Left lobe of liver (tissue), 1 donor: ENCODE results near the gene CCSAP.

DNA sequence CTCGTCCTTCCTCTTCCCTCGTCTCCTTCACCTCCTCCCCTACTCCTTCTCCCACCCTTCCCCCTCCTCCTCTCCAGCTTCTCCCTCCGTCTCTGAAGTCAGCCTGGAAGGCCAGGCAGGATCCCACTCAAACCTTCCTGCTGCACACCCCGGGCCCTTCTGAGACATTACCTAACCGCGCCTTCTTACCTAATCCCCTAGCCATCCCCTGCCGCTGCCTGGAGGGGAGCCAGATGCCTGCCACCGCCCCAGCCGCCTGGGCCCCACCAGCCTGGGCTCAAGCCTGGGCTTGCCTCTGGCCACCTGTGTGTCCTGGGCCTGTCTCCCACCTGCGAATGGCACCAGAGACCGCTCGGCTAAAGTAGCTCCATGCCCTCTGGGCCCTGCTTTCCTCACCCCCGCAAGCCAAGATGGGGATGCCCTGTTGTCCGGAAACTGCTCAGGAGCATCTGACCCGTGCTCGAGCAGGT, 32.0 kb downstream of the WNT9A start:
- PRO-cap, result no peak

GRCh38 chr1:228082849-228083849, 641 bp downstream of the ARF1 start:
- PRO-cap, result bidirectional peak, plus-strand start at chr1:228083115, minus-strand start at chr1:228083063; bidirectional peak, plus-strand start at chr1:228083679, minus-strand start at chr1:228083580

DNA sequence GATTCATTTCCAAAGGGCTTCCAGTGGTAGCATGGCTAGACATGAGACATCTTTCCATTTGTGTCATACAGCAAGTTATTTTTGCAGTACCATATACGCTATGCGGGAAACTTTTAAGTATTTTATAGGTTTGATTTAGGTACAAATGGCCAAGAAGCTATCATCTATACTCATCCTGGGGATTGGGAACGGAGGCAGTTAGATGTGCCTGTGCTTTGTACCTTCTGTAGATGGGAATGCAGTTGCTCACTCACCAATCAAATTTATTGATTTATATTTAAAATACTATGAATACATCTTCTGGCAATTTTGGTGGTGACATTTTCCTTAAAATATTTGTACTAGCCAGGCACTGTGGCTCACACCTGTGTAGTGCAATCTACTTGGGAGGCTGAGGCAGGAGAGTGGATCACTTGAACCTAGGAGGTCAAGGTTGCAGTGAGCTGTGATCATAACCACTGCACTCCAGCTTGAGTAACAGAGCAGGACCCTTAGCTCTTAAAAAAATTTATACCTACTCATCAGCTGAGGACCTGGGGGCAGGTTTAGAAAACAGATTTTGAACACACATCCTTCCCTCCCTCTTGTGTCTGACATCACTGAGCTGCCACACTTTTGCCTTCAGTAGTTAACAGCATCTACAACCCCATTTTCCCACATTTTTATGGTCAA, 4.8 kb downstream of the ARF1 start:
- PRO-cap, result no peak

- PRO-cap, result no peak
These were observed 2.6 kb downstream of the MRPL55 start for GRCh38 chr1:228106380-228107021.

GRCh38 chr1:228144402-228144827, 4.3 kb downstream of the GUK1 start:
- PRO-cap, result no peak

GRCh38 chr1:228154188-228154547, 4.4 kb downstream of the GJC2 start:
- PRO-cap, result no peak

DNA sequence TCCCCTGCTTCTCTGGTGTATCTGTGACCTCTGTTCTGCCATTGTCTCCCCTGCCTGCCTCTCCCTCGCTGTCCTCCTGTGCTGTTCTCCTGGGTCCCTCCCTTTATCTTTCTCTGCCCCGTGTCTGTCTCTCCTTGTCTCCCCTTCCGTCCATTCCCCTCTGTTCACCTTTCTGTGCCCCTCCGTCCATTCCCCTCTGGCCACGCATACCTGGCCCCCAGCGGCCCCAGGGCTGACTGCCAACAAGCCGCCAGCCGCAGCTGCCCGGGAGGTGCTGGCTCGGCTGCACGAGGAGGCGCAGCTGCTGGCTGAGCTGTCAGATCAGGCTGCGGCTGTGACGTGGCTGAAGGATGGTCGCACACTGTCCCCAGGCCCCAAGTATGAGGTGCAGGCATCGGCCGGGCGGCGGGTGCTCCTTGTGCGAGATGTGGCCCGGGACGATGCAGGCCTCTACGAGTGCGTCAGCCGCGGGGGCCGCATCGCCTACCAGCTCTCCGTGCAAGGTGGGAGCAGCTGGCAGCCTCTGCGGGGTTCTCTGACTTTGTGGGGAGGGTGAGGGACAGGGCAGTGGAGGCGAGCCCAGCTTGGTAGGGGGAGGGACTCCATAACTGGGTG, 8.5 kb downstream of the OBSCN start:
- PRO-cap, result no peak

GRCh38 chr1:228245126-228245953, 37.5 kb downstream of the OBSCN start:
- PRO-cap, result no peak

GRCh38 chr1:228358194-228358839, 48.3 kb downstream of the TRIM11 start:
- PRO-cap, result no peak

DNA sequence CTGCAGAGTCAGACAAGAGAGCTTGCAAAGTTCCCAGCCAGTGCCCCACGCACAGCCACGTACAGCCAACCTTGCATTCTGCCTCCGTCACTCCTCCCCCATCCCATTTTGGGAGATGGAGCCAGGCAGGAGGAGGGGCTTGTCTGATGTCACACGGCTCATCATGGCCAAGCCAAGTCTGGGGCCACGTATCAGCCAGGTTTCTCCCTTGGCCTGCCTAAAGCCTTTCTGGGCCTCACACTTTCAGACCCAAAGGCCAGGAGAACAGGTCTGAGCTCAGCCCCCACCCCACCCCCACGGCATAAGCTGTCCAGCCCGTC, 47.8 kb downstream of the TRIM11 start:
- PRO-cap, result no peak

DNA sequence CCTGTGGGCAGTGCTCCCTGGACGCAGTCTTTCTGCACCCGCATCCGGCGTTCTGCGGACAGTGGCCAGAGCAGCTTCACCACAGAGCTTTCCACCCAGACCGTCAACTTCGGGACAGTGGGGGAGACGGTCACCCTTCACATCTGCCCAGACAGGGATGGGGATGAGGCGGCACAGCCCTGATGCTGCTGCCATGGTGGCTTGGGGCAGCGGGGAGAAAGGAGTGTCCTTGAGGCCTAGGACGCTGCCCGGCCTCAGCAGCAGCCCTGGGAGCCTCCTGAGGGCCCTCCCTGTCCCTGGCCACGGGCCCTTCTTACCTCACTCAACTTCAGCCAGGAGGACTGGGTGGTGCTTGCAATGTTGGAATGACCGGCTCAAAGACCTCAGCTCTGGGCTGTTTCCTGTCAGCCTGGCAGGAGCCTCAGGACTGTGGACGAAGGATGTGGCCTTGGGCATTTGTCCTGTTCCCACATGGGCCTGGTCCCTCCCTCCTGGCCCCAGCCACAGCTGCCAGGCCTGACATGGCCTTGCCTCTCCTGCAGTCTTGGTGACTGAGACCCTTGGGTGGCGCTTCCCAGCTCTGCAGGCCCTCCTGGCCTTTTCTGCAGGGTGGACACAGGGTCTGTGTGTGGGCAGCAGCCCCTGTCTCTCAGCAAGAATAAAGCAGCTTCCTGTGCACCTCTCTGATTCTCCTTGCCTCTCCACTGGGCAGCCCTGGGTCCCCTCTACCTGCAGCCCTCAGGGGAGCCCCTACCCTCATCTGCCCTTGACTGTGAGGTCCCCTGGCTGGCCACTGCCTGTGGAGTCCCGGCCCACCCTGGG, 45.9 kb downstream of the TRIM11 start:
- PRO-cap, result no peak

DNA sequence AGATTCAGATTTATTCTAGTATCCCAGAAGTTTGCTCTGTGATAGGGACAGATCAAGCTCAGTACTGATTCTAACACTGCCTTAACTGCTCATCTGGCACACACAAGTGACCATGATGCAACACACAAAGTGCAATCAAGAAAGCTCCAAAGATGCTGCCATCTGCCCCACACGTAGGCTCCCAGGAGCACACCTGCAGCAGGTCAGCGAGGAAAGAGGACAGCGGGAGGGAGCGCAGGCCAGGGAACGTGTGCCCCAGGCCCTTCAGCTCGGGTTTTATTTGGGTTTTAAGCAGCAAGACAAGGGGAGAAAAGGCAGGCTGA, 1.4 kb downstream of the TRIM11 start:
- PRO-cap, result no peak

GRCh38 chr1:228464780-228465337, 7.0 kb downstream of the H2BC26 start:
- PRO-cap, result bidirectional peak, plus-strand start at chr1:228464870, minus-strand start at chr1:228464623

DNA sequence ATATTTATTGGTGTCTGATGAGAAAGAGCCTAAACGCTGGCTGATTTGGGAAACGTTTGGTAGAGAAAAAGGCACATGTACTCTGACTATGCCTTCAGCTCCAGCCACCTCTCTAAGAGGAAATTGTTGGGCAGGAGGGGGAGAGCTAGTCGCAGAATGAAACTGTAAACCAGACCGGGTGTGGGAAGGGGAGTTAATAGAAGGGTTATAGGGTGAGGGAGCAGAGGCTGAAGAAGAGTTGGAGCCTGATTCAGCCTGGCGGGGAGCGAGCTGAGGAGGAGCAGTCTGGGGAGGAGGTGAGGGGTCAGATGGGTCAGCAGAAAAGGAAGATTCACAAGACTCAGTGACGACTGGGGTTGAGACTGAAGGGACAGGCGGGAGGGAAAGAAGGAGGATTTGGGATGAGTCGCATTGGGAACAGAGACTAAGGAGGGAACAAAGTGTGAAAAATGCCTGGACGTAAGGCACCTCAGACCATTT, 54.1 kb upstream of the RHOU start:
- PRO-cap, result no peak

DNA sequence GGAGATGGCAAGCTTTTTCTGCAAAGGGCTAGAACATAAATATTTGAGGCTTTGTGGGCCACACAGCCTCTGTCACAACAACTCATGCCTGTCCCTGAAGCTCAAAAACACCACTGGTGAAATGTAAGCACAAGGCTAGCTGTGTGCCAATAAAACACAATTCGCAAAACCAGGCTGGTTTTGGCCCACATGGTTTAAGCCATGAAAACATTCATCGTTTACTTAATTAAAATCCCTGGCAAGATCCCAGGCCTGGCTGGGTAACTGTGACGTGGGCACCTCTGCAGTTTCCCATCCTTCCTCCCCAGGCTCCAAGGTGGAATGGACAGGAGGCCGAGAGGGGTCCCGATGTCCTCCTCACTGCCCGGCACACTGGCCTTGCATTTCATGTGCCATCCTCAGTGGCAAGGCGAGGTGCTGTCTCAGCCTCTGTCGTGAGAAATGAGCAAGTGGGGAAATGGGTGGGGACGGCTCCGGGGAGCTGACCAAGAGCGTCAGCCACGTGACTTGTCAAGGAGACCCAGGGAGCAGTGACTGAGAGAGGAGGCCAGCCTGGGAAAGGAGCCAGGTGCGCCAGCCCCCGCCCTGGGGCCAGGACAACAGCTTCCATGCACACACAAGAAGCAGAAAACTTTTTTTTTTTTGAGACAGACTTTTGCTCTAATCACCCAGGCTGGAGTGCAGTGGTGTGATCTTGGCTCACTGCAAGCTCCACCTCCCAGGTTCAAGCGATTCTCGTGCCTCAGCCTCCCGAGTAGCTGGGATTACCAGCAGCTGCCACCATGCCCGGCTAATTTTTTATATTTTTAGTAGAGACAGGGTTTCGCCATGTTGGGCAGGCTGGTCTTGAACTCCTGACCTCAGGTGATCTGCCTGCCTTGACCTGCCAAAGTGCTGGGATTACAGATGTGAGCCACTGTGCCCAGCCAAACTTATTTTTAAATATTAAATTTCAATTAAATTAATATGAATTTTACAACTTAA, 153.0 kb upstream of the RAB4A start:
- PRO-cap, result bidirectional peak, plus-strand start at position 314 of the sequence, minus-strand start at position 115 of the sequence; unidirectional peak, minus-strand start at position 442 of the sequence

DNA sequence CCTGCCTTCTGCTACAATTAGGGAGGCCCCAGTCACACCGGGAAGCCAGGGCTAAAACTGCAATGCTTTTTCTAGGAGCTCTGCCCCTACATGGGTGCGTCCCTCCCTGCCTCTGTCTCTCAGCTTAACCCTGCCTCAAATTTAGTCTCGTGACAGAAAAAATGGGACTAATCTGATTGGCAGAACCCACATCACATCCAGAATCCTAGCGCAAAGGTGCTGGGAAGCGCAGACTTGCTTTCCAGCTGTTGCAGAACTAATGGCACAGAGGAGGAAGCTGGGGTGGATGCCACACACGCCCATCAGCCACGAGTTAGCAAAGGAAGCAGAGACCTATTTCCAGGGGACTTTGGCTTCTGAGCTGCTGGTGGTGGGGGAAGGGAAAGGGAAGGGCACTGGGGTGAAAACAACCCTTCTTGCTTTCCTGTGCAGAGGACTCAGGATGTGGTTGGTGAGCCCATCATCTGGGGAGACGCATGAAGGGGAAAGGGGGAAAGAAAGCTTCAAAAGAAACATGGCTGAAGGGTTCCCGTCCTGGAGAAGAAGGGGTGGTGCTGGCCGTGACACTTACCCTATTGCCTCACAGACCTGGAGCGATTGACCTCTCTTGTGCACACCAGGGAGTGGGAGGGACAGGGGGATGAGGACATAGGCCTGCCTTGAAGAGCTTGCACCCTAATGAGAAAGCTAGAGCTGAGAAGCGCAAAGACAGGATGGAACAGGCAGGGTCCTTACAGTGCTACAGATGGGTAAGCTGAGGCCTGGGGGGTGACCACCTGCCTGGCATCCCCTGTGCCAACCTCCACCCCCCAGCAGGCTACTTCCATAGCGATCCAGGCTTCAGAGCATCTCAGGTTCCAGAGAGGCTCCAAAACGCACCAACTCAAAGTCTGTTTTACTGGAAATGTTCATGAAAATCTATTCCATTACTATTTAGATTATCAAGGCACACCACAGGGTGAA, 140.8 kb upstream of the RAB4A start:
- PRO-cap, result bidirectional peak, plus-strand start at position 200 of the sequence, minus-strand start at position 126 of the sequence; bidirectional peak, plus-strand start at position 267 of the sequence, minus-strand start at position 258 of the sequence; bidirectional peak, plus-strand start at position 690 of the sequence, minus-strand start at position 582 of the sequence

DNA sequence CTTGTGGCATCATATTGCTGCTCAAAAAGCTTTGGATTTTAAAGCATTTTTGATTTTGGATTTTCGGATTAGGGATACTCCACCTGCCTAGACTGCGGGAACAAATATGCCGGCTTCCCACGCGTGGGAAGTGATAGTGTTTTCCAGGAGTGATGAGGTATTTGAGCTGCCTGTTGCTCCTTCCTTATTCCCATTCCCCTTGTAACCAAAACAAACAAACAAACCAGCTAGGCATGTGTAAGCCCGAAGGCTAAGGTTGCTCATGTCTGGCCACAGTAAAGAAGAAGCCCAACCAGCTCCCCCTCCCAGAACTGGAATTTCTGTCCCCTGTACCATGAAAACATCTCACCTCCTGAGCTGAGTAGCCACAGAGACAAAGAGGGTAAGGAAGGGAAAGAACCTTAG, 41.9 kb upstream of the RAB4A start:
- PRO-cap, result unidirectional peak, plus-strand start at position 263 of the sequence

DNA sequence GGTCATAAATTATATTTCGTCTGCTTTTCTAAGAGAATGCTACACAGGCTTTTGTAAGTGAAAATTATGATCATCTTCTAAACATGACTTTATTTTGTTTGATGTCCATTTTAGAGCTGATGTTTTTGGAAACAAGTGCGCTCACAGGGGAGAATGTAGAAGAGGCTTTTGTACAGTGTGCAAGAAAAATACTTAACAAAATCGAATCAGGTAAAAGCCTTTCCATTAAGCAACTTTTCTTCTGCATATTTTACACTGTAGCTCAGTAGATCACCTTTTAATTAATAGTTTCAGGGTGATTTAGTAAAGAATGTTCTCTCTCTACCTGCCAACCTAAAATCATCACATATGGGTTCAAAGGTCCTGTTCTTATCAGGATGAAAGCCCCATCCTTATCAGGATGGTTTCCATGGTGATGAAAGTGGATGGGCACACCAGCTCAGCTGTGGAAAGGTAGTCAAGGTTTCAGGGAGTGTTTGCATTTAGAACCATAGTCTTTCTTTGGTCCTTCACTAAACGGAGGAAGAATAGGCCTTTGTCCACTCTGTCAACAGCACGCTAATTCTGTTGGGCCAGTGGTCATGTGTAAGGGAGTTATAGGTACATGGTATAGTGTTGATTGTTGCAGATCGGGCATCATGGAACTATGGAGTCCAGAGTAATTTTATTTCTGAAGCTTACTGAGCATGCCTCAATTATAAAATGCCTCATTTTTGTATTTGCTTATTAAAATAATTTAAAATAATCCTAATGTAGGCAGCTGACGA, 28.1 kb downstream of the RAB4A start:
- PRO-cap, result unidirectional peak, minus-strand start at position 286 of the sequence; unidirectional peak, minus-strand start at position 341 of the sequence

- PRO-cap, result bidirectional peak, plus-strand start at chr1:229343146, minus-strand start at chr1:229343078; unidirectional peak, minus-strand start at chr1:229343278
These were observed at the start of gene CCSAP for GRCh38 chr1:229342832-229343626. Gene CCSAP (minus strand): TSS chr1:229343047.

GRCh38 chr1:229370375-229371069, 27.7 kb upstream of the CCSAP start:
- PRO-cap, result no peak